ENCODE measurements around the gene PRDM7.

- RRBS = no CpG with 5 or more reads among the region's 10 CpGs
Observed at GRCh38 chr16:89269051-89269537, 51.6 kb downstream of the ZNF778 start.

- RRBS = 79% methylated on average over 7 of the region's 33 CpGs
Observed at GRCh38 chr16:89283470-89284260, 66.2 kb downstream of the ZNF778 start.

DNA sequence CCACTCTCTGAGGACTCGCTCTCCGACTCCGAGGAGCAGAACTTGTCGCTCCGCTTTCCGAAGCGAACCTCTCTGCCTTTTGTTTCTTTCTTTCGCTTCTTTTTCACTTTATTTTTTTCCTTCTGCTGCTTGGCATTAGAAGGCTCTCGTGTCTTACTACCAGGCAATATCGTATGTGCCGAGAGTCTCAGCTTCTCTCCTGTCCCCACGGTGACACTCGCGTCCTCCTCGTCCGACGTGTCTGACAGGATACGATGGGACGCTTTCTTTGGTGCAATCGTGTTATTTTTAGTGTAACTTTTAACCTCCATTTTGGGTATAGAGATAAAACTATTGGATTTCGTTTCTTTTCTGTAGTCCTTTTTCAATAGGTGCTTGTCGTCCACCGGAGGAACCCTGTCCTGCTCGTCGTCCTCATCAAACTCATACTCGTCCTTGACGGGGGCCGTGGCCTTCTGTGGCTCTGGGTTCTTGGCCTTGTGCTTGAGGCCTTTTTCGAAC is 67.6 kb downstream of the ZNF778 start:
- RRBS = no CpG with 5 or more reads among the region's 29 CpGs

- RRBS = no CpG with 5 or more reads among the region's 7 CpGs
Observed at GRCh38 chr16:89322064-89322682, 104.7 kb downstream of the ZNF778 start.

DNA sequence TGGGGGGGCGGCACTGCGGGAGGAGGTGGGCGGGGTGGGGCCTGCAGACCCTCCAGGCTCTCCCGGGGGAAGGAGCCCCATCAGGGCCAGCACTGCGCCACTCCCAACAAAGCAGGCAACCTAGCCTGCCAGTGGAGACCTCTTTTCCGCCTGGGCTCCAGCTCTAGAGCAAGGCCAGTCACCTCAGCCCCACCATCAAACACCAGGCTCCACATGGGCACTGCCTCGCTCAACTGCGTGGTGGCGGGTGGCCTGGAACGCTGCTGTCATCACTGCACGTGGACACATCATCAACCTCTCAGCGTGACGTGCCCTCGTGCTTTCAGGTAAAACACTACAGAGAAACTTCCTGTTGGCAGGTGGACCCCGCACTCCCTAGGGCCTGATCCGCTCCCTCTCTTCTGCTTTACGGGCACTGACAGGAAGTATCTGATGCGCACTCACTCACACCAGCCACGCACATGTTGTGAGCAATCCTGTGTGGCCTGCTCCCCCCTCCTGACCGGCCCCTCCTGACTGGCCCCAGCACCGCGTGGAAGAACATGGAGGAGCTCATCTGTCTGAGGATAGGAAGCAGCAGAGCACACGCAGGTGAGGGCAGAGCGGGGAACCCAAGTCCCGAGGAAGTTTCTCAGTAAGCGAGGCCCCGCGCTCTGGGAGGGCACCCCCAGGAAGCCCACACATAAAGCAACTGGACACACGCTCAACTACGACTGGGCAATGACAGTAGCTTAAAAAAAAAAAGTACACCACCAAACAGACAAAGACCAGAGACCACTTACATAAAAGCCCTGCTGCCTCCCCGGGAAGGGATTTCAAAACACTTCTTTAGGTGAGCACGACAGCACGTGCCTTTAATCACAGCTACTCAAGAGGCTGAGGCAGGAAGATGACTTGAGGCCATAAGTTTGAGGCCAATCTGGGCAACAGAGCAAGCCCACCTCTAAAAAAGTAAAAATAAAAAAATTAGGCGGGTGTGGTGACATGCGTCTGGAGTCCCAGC is 87.2 kb downstream of the ANKRD11 start:
- RRBS = no CpG with 5 or more reads among the region's 35 CpGs

- RRBS = no CpG with 5 or more reads among the region's 26 CpGs
Observed at GRCh38 chr16:89407198-89408441, 82.7 kb downstream of the ANKRD11 start.

DNA sequence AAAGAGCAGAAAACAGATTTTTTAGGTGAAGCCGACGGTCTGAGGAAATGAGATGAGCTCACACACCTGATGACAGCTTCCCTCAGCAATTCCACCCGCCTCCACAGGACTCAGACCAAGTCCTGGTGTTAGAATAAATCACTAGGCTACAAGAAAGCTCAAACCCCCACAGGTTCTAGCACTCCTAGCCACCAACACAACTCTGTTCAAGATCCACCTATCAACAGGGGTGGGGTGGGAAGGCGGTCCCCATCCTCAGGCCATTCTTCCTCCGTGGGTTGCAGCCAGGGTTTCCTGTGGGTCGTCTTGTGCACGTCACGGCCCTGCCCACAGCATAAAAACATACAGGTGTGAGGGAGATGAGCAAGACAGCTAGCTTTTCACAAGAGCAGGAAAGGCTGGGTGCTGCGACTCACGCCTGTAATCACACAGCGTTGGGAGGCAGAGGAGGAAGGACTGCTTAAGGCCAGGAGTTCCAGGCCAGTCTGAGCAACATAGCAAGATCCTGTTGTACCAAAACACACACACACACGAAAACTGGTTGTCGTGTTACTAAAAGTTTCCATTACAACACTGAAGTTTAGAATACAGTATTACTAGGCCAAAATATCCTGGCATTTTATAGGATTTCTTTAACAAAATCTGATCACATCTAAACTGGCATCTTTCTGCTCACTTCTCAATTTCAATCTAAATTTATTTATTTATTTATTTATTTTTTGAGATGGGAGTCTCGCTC is 81.1 kb downstream of the ANKRD11 start:
- RRBS = no CpG with 5 or more reads among the region's 14 CpGs

GRCh38 chr16:89467181-89467964 is 23.0 kb downstream of the ANKRD11 start:
- RRBS = no CpG with 5 or more reads among the region's 15 CpGs

DNA sequence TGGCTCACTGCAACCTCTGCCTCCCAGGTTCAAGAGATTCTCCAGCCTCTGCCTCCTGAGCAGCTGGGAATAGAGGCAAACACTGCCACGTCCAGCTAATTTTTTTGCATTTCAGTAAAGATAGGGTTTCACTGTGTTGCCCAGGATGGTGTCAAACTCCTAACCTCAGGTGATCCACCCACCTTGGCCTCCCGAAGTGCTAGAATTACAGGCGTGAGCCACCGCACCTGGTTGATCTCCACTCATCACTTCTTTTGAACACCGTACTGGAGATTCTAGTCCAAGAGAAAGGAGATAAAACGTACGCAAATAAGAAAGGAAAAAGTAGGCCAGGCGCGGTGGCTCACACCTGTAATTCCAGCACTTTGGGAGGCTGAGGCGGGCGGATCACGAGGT is 21.1 kb downstream of the ANKRD11 start:
- RRBS = no CpG with 5 or more reads among the region's 12 CpGs

- RRBS = 94% methylated on average over 8 of the region's 46 CpGs
Observed at GRCh38 chr16:89531806-89532806, 23.9 kb downstream of the SPG7 start.

GRCh38 chr16:89536579-89536726 is 24.0 kb upstream of the RPL13 start:
- RRBS = no CpG with 5 or more reads among the region's 14 CpGs

GRCh38 chr16:89560881-89561514 is 516 bp downstream of the RPL13 start:
- RRBS = under 1% methylated on average over 9 of the region's 68 CpGs

DNA sequence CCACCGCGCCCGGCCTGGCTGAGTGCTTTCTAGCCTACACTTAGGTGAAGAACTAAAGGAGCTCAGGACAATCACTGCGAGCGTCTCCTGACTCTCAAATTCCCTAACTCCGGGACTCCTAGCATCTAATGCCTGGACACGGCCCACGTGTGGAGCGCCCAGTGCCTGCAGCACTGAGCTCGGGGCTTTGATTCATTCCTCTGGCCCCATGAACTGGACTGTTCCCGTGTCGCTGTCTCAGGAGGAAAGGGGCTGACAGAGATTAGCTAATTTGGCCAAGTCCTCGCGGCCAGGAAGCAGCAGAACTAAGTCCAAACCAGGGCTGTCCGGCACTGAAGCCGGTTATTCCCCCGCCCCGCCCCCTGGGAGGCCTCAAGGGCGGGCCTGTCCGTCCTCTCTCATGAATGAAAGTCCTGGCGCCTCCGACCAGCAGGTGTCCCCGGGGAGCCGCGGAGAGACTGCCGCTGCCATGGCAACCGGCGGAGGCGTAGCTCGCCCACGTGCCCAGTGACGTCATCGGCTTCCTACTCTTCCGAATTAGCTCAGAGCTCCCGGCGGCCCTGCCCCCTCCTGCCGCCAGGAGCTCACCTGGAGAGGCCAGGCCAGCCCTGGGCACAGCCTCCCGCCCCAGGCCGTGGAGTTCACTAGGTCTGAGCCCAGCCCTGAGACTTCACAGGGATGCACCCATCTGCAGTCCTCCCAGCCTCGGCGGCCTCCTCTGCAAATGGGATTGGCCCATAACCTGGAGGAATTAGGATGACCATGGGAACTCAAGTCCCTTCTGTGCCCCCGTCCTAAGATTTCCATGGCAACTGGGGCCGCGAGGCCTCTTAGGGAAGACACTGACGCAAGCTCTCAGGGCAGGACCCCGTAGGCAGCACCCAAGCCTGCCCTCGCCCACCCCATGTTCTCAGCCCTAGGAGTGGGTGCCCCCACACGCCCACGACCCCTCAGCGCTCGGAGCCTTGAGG is 1.4 kb downstream of the SPATA2L start:
- RRBS = 1% methylated on average over 17 of the region's 51 CpGs

- RRBS = 2% methylated on average over 15 of the region's 51 CpGs
Observed at GRCh38 chr16:89711486-89712170, 9.1 kb downstream of the VPS9D1 start.

DNA sequence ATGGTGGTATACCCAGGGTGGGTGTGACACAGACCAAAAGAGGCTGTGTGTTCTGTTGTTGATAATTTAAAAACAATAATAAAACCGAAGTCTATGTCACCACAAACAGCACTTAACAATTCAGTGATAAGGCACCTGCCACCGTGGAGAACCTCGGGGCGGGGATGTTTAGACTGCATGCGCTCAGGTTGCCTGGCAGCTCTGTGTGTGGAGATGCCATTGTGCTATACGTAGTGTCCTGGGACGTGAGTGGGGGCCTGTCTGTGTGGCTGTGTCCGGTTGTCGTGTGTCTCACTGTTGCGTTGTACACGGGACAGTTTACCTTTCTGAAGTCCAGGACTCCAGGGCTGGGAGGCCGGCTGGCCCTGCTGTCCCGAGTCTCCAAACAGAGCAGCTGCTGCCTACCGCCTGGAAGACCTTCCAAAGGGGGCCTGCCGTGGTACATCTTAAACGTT is 18.8 kb downstream of the SPIRE2 start:
- RRBS = 86% methylated on average over 5 of the region's 16 CpGs

DNA sequence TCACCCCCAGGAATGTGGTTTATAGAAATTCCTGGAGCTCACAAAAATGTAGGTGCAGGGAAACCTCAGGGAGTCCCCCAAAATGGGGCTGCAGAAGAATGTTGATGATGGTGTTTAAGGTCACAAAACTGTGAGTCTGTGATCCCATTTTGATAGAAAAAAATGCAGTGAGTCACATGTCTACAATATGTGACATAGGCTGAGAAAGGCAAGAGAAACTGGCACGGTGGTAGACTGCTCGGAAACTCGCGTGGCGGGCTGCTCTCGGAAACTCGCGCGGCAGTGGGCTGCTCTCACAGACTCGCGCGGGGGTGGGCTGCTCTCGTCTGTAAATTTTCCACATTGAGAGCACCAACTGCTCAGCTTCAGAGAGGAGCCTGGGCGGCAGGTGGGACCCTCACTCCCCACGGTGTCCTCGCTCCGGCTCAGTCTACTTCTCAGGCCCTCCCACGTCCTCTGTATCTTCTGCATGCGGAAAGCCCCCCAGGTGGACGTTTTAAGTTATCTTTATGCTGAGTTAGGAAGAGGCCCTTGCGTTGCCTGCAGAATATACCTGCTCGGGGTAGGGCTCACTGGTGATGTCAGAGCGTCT is 18.6 kb upstream of the MC1R start:
- RRBS = no CpG with 5 or more reads among the region's 23 CpGs

GRCh38 chr16:89917554-89918211 is 979 bp upstream of the MC1R start:
- RRBS = 4% methylated on average over 3 of the region's 31 CpGs

GRCh38 chr16:90077189-90078206 is at the start of gene PRDM7:
Gene PRDM7 (minus strand): TSS chr16:90077331.
- RRBS = no CpG with 5 or more reads among the region's 46 CpGs

GRCh38 chr16:90078207-90079007 is 1.3 kb upstream of the PRDM7 start:
- RRBS = no CpG with 5 or more reads among the region's 17 CpGs

- RRBS = no CpG with 5 or more reads among the region's 12 CpGs
Observed at GRCh38 chr16:90101987-90102706, 25.0 kb upstream of the PRDM7 start.